Measurements from ENCODE around the gene CAMKMT.

DNA sequence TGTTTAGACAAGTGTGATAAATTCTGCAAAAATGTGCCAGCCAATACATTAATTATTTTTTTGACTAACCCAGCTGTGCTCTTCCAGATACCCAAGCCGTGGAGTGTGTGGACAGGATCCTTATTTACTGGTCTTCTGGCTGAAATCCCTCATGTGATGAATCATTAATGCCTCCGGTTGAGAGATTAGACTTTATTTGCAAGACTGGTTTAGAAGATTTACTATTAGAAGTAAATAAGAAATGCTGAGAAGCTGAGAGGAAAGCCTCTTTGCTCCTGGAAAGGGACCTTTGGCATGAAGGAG, 16.0 kb downstream of the SLC3A1 start:
- PRO-cap, 3 experiments: no peak in any of the 3 experiments
- RAMPAGE, long total RNA: no peak
- RRBS, 2 experiments: no CpG with 5 or more reads among the region's 2 CpGs

DNA sequence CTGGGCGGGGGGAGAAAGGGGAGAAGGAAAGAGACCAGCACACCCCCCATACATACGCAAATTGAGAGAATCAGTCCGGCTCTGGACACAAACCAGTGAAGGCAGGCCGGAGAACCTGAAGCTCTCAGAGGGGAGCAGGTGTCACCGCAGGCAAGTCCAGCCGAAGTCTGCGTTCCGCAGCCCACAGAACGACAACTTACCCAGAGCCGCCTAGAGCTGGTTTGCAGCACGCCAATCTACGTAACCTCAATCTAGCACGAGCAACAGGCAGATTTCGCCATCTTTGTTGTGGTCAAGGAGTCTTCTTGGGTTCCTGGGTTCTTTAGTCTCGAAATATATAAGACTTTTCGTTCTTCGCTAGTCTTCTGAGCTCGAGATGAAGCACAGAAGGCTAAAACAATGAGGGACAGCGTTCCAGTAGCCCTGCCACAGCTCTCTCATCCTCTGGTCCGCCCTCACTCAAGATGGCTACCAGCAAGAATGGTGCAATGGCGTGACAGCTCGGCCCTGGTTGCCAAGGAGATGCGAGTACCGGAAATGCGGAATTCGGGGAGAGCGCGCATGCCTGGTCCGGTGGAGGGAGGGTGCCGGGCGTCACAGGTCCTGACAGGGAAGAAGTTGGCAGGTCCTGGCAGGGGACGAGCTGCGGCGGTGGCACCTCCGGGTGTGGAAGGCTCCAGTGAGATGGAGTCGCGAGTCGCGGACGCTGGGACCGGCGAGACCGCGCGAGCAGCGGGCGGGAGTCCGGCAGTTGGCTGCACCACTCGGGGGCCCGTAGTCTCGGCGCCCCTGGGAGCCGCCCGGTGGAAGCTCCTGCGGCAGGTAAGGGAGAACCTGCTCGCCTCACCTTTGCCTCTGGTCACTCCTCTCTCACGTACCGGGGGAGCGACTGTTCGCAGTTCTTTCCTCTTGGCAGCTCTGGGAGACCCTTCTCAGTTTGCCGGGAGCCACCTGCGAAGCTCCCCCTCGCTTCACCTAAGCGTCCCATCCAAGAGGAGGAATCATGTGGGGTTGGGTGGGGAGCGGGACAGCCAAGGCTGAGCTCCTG, at the start of gene CAMKMT:
CAMKMT (plus strand) TSS at position 624 of the 1,048 bp plus-strand sequence.
- PRO-cap, 3 experiments: peak in 3 of 3 experiments; most common plus-strand start position 624 of the sequence (in 3); most common minus-strand start position 169 of the sequence (in 3)
- RAMPAGE, long total RNA: no peak
- RRBS, 2 experiments: 2% methylated on average over 27 of the region's 65 CpGs

GRCh38 chr2:44555005-44555923, 193.5 kb downstream of the CAMKMT start:
- PRO-cap, 3 experiments: no peak in any of the 3 experiments
- RAMPAGE, long total RNA: no peak
- RRBS, 2 experiments: no CpG with 5 or more reads among the region's 4 CpGs

- PRO-cap, 3 experiments: no peak in any of the 3 experiments
- RAMPAGE, long total RNA: no peak
- RRBS, 2 experiments: no CpG with 5 or more reads among the region's 9 CpGs
These were observed 5.2 kb upstream of the SIX2 start for GRCh38 chr2:45014478-45014846.

DNA sequence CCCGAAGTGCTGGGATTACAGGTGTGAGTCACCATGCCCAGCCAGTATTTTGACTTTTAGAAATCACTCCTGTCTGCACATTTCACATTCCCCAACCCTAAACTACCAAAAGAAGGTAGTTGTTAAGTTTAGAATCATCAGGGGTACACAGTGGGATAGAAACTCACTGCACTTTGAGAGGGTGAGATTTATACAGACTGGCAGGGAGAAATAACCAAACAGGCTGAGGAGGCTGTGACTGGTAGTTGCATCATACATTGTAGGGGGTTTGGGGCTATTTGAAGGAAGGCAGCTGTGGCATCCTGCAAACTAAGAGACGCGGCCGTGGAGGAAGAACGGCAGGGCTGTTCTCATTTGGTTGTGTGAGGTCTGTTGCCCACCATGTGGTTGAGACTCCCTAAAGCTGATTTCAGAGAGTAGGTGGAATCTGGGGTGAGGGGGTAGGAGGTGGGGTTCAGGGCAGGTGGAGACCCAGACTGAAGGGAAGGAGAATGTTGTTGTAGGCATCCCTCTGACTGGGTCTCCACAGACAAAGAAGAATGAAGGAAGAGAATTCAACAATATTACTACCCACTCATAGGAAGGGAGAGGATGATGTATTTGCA, 170.8 kb upstream of the SIX2 start:
- PRO-cap, 3 experiments: no peak in any of the 3 experiments
- RAMPAGE, long total RNA: no peak
- RRBS, 2 experiments: no CpG with 5 or more reads among the region's 5 CpGs

DNA sequence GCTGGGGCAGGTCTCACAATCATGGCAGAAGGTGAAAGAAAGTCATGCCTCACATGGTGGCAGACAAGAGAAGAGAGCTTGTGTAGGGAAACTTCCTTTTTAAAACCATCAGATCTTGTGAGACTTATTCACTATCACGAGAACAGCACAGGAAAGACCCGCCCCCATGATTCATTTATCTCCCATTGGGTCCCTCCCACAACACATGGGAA, 183.2 kb upstream of the SIX2 start:
- PRO-cap, 3 experiments: no peak in any of the 3 experiments
- RAMPAGE, long total RNA: start-site peak on the minus strand centred at position 73 of the sequence, 11 bp wide, 105 and 32 reads in 2 replicates
- RRBS, 2 experiments: no CpG with 5 or more reads among the region's 2 CpGs

- PRO-cap, 3 experiments: no peak in any of the 3 experiments
- RAMPAGE, long total RNA: no peak
- RRBS, 2 experiments: no CpG with 5 or more reads among the region's 3 CpGs
These were observed 202.5 kb upstream of the SIX2 start for GRCh38 chr2:45211750-45212247.

GRCh38 chr2:45236948-45237491, 227.8 kb upstream of the SIX2 start:
- PRO-cap, 3 experiments: peak in 1 of 3 experiments; most common plus-strand start chr2:45237351 (in 1)
- RAMPAGE, long total RNA: no peak
- RRBS, 2 experiments: no CpG with 5 or more reads among the region's 12 CpGs

DNA sequence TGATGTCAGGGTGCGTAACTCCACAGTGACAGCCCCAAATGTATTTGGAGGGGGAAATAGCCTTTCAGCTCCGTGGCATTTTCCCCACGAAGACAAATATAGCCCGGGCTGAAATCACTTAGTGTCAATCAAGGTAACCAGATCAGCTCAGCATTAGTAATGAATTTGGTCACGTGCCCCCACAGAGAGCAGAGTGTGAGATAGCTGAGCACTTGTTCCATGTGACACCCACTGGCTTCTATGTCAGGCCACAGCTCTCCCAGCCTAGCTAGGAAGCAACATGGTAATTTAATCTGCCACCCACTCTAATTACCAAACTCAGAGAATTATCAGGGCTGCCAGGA, 233.2 kb upstream of the SIX2 start:
- PRO-cap, 3 experiments: peak in 2 of 3 experiments; most common plus-strand start position 211 of the sequence (in 1); most common minus-strand start position 94 of the sequence (in 2)
- RAMPAGE, long total RNA: no peak
- RRBS, 2 experiments: no CpG with 5 or more reads among the region's 5 CpGs

DNA sequence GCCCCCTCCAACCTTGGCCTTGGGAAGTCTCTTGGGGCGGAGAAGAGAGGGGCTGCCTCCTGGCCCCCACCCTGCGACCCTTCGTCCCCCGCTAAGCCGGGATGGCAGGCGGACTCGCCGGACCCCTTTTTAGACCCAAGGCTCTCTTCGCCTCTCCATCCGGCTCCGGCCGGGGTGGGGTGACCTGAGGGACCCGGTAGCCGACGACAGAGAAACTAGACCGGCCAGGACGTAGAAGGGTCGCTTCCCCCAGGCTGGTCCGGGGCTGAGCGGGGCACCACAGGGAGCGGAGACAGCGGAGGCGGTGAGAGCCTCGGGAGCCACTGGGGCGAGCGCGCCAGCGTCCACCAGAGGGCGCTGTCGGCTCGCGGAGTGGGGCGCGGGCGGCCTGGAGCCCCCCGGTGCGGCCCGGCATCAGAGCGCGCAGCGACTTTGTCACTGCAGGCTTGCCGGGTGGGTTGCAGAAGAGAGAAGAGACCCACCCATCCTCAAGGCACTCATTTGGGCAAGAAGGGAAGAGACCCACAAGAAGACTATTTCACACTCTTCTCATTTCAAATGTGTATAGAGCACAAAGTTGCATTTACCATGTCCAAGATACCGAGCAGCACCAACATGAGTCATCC, 7.9 kb upstream of the PRKCE start:
- PRO-cap, 3 experiments: peak in 1 of 3 experiments; most common plus-strand start position 365 of the sequence (in 1); most common minus-strand start position 271 of the sequence (in 1)
- RAMPAGE, long total RNA: no peak
- RRBS, 2 experiments: 3 to 6% methylated on average over 6 to 9 of the region's 43 CpGs

DNA sequence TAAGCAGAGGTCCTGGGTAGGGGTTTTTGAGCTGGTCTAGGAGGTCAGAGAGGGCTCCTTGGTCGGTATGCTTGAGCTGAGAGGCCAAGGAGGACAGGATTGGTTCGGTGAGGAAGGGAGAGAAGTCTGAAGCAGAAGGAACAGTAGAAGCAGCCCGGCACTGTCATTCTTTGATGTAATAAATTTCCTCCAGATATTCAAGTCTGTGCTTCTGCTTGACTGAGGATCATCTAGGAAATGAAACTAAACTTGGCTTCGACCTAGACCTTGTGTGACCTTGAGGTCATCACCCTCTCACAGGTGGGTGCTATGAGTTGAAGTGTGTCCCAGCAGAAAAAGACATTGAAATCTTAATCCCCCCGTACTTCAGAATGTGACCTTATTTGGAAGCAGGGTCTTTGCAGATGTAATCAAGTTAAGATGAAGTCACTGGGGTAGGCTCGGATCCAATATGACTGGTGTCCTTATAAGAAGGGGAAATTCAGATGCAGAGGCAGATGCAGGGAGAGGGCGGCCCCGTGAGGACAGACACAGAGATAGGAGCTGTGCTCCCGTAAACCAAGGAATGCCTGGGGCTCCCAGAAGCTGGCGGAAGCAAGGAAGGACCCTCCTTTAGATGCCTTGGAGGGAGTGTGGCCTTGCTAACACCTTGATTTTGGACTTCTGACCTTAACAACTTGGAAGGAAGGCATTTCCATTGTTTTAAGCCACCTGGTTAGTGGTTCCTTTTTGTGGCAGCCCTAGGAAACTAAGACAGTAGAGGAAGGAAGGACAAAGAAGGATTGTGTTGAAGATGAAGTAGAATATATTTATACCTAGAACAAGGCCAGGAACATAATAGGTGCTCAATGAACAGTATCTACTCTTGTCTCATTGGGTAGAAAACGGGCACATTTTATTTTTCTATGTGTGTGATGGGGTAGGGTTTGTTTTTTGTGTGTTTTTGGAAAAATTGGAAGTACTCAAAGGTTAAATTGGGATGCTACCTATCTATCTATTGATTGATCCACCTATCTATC, 49.2 kb downstream of the PRKCE start:
- PRO-cap, 3 experiments: no peak in any of the 3 experiments
- RAMPAGE, long total RNA: no peak
- RRBS, 2 experiments: no CpG with 5 or more reads among the region's 11 CpGs

DNA sequence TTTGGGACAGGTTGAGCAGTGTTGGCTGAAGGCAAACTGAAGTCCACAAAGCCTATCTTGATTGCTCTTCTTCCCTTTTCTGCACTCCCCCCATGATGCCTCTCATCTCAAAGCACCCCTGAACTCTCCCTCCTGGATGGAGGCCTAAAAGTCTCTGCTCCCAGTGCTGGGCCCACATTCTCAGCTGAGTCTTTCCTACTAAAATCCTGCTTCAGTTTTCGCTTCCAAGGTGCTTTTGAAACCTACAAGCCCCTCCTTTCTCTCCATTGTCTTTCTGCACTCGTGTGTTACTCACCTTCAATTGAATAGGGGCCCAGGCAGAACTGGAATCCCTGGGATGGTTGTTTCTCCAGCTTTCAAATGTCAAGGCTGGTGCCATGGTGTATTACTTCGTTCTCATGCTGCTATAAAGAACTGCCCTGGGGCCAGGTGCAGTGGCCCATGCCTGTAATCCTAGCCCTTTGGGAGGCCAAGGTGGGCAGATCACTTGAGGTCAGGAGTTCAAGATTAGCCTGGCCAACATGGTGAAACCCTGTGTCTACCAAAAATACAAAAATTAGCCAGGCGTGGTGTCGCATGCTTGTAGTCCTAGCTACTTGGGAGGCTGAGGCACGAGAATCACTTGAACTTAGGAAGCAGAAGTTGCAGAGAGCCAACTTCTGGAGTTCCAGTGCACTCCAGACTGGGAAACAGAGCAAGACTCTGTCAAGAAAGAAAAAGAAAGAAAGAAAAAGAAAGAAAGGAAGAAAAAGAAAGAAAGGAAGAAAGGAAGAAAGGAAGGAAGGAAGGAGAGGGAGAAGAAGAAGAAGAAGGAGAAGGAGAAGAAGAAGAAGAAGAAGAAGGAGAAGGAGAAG, 64.6 kb downstream of the PRKCE start:
- PRO-cap, 3 experiments: no peak in any of the 3 experiments
- RAMPAGE, long total RNA: no peak
- RRBS, 2 experiments: no CpG with 5 or more reads among the region's 6 CpGs

- PRO-cap, 3 experiments: no peak in any of the 3 experiments
- RAMPAGE, long total RNA: no peak
- RRBS, 2 experiments: no CpG with 5 or more reads among the region's 8 CpGs
These were observed 90.0 kb downstream of the PRKCE start for GRCh38 chr2:45741382-45741998.

GRCh38 chr2:45743242-45743864, 91.9 kb downstream of the PRKCE start:
- PRO-cap, 3 experiments: no peak in any of the 3 experiments
- RAMPAGE, long total RNA: no peak
- RRBS, 2 experiments: no CpG with 5 or more reads among the region's 10 CpGs

DNA sequence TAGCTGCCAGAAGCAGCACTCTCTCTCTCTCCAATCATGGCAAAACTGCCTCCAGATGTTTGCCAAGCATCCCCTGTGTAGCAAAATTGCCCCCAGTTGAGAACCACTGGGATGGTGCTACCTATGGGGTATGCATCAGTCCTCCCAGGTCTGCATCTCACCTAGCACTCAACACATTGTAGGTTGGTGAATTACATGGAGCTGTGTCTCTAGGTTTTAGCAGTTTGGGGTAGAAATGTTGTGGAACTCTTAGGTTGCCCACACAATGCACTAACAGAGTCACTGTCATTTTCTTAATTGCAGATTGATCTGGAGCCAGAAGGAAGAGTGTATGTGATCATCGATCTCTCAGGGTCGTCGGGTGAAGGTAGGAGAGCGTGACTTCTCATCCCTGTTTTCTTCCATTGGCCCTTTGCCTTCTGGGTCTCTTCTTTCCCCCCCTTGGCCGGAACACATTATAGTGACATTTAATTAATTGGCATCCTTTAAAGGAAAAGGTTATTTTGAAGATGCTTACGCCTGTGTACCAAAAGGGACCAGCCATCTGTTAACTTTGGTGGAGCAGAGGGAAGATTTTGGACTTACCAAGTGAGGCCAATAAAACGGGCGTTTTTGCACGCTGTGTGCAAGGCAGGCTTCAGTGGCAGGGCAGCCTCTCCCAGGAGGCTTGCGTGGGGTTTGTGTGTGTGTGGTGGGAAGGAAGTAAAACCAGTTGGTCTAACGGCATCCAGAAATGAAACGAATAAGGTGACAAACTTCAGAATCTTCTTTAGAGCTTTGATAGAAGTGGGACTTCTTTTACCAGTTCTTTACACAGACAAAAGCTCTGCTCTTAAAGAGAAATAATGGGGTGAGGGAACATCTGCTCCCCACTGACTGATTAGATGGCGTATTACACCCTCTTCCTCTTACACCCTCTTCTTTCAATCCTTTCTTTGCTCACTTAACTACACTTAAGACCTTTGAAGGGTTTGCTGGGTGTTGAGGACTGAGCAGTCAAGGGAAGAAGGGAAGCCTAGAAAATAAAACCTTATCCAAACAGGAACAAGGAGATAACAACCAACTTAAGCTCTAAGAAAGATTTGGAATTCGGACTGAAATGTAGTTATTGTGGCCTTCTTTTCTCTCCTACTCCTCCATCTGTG, 191.6 kb downstream of the PRKCE start:
- PRO-cap, 3 experiments: no peak in any of the 3 experiments
- RAMPAGE, long total RNA: no peak
- RRBS, 2 experiments: no CpG with 5 or more reads among the region's 14 CpGs

DNA sequence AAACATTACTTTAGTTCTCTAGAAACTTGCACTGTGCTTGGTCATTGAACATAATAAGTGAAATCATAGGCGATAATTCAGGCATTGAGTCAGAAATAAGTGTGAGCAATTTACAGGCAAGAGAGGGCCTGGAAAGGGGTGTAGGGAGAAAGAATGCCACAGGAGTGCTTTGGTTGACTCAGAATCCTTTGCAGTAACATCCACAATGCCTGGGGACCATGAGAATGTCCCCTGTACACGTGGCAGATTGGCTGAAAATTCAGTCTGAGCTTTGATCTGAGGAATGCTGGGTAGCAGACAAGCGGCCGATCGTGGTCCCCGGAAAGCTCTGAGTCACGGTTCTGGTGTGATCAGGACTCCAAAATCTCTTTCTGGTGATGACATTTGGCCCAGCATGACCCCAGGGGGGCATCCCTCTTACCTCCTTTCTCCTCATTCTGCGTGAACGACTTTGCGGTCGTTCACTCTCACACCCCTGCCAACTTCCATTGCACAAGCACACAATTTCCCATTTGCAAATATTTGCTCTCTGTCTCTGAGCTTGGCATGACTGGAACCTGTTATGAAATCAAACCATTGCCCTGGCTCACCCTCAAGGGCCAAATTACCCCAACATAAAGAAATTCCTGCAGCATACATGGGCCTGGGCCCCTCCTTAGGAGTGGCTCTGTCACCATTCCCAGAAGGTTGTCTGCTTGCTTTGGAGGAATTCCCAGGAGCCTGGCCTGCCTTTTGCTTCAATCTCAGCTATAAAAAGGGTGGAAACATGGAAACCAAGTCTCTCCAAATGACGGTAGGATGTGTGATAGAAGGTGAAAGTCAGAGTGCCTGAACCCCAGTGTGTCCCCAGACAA, 305.0 kb upstream of the EPAS1 start:
- PRO-cap, 3 experiments: no peak in any of the 3 experiments
- RAMPAGE, long total RNA: no peak
- RRBS, 2 experiments: no CpG with 5 or more reads among the region's 12 CpGs

GRCh38 chr2:46049840-46050571, 247.2 kb upstream of the EPAS1 start:
- PRO-cap, 3 experiments: no peak in any of the 3 experiments
- RAMPAGE, long total RNA: no peak
- RRBS, 2 experiments: no CpG with 5 or more reads among the region's 10 CpGs

- PRO-cap, 3 experiments: no peak in any of the 3 experiments
- RAMPAGE, long total RNA: no peak
- RRBS, 2 experiments: no CpG with 5 or more reads among the region's 4 CpGs
These were observed 108.9 kb upstream of the EPAS1 start for GRCh38 chr2:46188353-46188702.

DNA sequence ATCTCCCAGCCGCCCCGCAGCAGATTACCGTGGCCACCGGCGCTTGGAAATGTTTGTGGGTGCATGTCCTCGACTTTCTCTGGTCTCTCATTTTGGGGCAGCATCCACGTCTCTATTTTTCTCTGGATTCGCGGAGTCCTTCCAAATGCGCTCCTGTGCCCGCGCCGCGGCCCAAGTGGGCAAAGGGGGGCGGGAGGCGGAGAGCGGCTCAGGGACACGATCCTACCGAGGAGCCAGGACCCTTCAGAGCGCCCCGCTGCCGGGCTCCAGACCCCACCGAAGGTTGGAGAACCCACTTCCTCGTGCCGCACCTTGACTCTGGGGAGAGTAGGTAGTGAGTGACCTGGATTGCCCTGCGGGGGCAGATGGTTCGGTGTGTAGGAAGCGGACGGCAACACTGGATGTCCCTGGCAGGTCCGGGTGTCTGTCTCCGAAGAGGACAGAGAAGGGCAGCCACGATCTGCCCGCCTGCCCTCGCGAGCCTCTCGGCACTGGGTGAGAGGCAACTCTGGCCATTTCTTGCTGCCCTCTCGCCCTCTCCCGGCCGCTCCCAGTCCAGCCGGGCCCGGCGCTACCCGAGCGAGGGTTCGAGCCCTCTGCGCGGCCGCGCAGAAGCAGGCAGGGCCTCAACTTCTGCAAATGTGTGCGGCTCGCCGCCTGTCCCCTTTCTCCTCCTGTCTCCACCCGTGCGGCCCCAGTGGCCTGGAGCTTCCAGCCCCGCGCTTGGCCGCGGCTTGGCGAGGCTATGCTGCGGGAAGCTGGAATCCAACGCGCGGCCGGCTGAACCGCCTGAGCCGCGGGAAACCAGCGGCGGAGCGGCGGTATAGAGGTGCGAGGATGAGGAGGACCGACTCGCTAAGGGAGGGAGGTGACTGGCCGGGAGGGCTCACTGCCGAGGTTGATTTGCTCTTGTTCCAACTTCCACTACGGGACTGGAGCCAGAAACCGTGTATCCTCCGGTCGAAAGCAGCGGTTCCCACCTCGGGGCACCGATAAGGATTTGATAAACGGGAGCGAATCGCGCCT, 1.3 kb downstream of the EPAS1 start:
- PRO-cap, 3 experiments: peak in 2 of 3 experiments; most common plus-strand start position 423 of the sequence (in 1); most common minus-strand start position 320 of the sequence (in 1)
- RAMPAGE, long total RNA: no peak
- RRBS, 2 experiments: 1 to 3% methylated on average over 25 of the region's 87 CpGs

DNA sequence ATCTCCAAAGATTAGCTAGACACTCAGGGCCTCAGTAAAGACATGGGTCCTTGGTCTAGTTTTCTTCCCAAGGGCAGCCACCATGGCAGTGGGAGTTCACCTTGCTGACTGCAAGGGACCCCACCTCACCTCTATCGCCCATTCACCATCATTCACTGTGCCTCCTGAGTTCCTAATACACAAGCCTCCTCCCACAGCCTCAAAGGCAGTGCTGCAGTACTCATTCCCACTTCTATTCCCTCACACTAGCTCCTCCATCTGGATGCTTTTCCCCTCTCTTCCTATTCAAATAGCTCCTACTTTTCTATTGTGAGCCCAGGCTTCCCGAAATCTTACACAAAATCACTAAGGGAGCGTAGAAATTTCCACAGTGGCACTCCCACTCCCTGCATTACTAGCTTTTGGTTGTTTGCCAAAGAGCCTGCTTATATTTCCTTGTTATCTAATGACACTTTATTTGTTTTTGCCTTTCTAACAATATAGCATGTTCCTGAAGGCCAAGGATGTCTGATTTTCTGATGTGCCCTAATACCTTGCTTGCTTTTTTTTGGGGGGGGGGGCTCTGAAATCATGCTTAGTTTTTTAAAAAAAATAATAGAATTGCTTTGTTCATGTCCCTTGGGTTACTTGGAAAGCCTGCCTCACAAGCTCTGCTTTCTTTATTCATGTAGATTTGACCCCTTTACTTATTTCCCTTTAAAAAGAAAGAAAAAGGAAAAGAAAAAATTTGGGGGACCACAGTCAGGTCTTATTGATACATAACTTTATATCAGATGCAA, 10.9 kb downstream of the EPAS1 start:
- PRO-cap, 3 experiments: no peak in any of the 3 experiments
- RAMPAGE, long total RNA: no peak
- RRBS, 2 experiments: no CpG with 5 or more reads among the region's 3 CpGs